PC-3 (cell line): ENCODE results near the gene TMC6.

DNA sequence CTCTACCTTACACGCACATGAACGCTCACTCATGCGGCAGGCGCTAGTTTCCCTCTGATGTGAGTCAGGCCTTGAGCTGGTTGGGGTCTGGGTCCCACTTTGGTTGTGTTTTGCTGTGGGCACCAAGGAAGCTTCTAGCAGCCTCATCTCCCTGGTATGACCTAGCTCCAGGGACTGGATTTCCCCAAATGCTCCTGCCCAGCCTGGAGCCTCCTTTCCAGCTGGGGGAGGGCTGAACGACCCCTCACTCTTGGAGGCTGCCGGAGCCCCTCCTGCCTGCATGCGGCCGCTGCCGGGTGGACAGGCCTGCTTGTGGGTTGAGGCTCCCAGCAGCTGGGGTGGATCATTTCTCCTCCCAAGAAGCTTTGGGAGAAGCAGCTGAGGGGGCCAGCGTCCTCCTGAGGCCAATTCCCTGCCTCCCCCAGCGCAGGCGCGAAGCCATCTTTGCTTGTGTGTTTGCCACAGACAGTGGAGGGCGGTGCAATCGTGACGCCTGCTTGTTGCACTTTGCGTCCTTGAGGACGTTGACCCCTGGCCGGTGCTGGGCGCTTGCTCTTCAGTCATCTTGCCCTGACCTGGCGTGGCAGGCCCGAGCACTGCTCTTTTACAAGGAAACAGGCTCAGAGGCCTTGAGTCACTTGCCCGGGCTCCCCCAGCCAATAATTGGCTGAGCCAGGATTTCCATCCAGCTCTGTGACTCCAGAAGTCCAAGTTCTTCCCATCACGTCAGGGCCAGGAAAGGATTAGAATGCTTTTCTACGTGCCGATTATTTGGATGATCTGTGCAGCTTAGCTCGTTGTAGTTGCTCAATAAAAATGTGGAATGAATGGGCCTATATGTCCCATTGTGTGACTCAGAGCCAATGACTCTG, 73.2 kb downstream of the SEPTIN9 start:
- RAMPAGE, long total RNA, result no peak

GRCh38 chr17:77366455-77367300, 85.4 kb downstream of the SEPTIN9 start:
- RAMPAGE, long total RNA, result no peak

DNA sequence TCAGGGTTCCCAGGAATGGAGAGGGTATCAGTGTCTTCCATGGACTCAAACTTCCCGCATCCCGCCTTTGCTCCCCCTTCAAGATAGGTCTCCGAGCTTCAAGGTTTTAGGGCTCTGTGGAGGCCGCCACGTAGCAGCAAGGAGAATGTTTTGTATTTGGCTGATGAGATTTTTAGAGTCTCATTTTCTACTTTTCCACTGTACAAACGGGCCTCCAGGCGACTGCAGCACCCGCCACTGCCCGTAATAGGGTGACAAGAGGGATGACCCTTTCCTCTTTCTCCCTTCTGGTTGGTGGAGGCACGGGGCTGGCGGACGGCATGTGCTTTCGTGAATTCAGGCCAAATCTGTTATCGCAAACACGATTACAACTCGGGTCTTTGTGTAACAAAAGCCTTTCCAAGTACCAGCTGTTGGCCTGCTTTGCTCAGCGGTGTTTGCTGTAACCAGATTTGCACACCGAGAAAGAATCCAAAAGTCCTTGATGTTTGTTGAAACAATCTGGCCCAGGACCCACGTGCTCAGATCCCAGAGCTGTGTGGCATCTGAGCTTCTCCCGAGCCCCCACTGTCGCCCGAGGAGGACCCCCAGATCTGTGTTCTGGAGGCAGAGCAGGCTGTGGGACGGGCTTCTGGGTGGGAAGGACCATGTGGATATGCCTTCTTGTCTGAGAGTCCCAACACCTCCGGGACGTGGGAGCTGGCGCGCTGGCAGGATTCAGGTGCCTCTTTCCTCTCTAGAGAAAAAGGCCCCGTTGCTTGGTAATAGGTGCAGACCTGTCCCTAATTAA, 95.9 kb downstream of the SEPTIN9 start:
- RAMPAGE, long total RNA, result no peak

DNA sequence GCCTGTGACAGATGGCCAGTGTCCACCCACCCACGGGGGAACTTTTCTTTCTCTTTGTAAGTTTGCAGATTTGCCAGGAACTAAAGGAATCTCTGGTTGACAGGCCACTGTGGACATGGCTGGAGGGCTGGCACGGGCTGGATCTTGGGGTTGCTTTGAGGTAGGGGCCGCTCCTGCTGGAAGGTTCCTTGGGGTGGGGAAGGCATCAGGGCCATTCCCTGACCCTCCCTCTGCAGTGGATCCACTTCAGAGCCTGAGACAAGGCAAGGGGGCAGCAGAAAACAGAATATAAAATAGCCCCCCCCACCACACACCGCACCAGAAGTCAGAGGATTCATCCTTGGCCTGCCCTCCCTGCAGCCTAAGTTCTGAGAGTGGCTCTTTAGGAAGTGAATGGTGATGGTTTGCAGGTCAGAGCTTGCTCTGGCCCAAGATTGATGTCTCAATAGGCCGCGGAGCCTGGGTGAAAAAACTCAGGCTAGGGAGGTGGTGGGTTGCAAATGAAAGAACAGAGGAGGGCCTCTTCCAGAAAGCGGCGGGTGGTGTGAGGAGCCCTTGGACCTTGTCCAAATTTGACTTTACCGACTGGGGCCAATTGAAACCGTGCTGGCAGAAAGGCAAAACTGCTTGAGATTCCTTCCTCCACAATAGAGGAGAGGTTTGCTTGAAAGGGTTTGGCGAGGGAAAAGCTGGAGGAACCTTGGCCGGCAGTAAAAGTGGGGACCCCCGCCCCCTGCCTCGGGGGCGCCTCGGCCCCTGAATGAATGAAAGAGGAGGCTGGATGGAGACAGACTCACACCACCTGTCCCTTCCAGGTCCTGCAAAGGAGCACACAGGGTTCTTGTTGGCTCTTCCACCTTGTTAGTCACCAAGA, 190.6 kb downstream of the SEPTIN9 start:
- RAMPAGE, long total RNA, result no peak

GRCh38 chr17:77472541-77473390, 191.5 kb downstream of the SEPTIN9 start:
- RAMPAGE, long total RNA, result no peak

DNA sequence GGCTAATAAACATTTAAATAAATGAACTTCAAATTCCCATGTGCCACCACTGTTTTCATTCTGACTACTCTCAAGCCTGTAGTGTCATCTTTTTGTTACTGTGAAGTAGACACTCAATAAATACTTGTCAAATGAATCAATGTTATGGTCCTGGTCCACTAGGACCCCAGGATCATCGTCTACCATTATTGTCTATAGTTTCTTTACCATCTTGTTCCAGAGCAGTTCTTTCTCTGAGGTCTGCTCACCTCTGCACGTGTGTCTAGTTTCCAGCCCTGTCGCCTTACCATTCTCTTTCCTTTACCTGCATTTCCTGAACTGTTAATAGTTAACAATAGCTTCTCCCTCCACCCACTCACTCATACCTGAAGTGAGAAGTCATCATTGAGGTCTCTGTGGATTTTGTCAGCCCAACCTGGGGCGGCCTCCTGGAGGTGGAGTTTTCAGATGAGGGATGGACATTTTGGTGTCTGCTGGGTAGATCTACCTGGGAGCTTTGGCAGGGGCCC, 192.5 kb downstream of the SEPTIN9 start:
- RAMPAGE, long total RNA, result no peak

- RAMPAGE, long total RNA, result no peak
Measured at GRCh38 chr17:77523635-77523960, 242.3 kb downstream of the SEPTIN9 start.

DNA sequence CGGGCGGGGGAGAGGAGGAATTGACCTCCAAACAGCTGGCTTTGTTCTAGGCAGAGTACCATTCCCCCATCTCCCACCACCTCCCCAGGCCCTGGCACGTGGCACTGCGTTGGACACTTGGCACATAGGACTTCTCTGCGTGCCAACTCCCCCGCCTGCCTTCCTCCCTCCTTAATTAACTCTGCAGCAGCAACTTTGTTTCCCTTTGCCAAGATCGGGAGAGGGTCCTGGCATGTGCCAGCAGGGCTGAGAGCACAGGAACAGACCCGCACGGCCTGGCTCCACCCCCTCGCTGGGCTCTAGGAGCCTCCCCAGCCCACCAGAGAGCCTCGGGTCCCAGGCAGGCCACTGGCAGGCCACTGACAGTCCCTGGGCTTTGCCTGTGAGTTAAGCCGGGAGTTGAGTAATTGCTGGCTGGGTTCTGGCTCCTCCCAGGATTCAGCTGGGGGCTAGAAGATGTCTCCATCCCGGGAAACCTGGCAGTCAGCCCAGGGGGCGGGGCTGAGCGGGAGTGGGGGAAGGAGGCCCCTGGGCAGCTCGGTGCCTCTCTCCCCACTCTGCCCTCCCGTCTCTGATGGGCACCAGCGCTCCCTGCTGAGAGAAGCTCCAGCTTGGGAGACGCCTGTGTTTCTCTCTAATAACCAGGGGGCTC, 224.0 kb upstream of the TNRC6C start:
- RAMPAGE, long total RNA, result no peak

- RAMPAGE, long total RNA, result no peak
Measured at GRCh38 chr17:77810443-77810912, 148.0 kb upstream of the TNRC6C start.

DNA sequence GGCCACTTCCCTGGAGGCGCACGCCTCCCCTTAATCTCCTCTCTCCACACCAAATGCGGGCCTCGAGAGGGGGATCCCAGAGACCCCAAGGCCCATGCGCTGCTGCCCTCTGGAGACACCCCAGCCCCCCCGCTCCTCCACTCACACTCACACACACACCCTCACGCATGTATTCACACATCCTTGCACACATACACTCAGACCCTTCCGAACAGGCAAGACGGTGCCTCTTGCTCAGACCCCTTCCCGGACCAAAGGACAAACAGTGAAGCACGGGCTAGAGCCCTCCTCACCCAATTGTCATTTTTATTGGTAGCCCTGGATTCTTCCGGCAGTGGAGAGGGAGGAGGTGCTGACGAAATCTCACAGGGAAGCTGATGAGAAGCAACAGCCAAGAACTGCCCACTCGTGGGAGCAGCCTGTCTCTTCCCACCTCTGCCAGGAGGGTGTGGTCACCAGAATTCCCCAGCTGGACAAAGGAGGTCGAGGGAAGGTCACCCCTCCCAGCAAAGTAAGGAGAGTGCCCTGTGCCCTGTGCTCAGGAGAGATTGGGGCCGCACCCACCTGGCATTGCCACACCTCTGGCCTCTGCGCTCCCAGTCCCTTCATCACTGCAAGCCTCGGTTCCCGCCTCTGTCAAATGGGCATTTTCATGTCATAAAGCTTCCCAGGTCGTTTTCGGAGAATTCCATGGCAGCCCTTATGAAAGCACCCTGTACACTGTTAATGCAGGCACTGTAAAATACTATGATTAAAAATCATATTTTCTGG, 135.9 kb upstream of the TNRC6C start:
- RAMPAGE, long total RNA, result no peak

GRCh38 chr17:77869482-77870282, 88.8 kb upstream of the TNRC6C start:
- RAMPAGE, long total RNA, result no peak

DNA sequence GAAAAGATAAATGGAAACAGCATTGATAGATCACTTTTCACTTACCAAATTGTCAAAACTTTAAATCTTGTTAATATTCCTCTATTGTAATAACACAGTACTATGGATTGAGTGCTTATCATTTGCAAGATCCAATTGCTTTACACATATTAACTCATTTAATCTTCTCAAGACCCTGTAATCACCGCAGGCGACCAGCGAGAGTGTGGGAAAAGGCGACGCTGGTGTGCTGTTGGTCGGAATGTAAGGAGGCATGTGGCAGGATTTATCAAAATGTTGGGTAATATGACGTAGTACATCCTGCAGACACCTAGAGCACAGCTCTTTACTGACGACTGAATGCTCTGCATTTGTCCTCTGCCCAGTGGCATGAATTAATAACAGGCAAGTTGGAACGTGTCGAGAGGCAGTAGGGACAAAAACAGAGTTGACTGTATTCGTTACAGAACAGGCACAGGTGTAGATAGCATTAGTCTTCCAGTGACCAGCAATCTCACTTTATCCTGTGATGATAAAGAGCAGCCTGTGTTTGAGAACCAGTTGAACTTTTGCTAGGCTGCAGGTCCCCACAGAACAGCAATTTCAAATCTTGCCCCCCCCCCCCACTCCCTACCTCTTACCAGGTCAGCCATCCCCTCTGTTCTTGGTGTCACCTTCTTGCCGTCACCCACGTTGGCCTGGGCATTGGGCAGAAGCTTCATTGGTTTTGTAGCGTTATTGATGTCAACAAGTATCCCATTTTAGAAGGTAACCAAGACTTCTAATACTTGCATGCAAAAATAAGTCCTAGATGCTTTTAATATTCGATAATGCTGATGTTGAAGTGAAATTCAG, 80.4 kb downstream of the TNRC6C start:
- RAMPAGE, long total RNA, result no peak

- RAMPAGE, long total RNA, result no peak
Measured at GRCh38 chr17:78040472-78041482, 82.3 kb downstream of the TNRC6C start.

DNA sequence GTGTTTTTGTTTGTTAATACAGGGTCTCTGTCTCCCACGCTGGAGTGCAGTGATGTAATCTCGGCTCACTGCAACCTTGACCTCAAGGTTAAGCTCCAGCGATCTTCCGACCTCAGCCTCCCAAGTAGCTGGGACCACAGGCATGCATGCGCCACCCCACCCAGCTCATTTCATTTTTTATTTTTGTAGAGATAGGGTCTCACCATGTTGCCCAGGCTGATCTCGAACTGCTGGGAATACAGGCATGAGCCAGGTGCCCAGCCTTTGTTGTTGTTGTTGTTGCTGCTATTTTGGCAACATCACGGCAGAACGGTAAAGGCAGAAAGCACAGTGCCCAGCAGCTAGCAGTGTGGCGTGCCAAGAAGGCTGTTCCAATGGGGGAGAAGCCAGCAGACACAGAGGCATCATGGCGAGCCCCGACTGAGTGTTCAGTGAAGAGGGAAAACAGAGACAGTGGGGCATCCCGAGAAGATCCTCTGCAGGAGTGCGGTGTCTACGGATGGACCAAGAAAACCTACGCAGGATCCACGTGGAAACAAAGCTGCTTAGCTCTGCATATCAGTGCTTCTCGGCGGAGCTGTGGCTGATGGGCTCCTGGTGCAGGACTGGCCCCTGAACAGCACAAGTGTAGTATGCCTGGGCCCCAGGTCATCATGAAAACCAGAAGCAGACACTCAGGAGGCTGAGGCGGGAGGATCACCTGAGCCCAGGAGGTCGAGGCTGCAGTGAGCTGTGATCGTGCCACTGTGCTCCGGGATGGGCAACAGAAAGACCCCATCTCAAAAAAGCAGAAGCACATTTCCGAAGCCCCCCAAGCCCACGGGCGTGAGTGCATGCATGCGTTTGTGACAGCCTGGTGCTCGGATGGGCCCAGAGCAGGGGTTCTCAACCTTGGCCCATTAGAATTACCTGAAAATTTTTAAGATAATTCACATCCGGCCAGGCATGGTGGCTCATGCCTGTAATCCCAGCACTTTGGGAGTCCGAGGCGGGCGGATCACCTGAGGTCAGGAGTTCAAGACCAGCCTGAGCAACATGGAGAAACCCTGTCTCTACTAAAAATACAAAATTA, 19.4 kb downstream of the TMC6 start:
- RAMPAGE, long total RNA, result no peak

DNA sequence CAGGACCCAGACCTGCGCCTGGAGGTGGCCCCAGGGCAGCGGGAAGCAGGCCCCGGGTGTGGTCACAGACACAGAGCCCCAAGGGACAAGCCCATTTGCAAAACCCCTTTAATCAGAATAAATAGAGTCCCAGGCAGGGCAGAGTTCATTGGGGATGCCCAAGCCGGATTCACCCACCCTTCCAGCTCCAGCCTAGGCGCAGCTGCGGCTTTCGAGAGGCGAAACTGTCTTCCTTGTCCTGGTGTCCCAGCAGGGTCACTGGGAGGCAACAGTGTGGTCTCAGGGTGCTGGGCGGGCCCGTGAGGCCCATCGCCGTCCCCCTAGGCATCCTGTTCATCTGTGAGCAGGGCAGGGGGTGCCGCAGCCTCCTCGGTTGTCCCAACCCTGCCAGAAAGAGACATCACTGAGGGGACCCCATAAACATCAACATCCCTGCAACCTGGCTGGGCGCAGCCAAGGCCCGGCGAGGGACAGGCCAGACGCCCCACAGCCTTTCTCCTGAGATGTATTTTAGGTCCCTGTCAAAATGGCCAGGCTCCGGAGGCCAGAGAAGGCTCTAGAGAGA, 15.6 kb downstream of the TMC6 start:
- RAMPAGE, long total RNA, result no peak

DNA sequence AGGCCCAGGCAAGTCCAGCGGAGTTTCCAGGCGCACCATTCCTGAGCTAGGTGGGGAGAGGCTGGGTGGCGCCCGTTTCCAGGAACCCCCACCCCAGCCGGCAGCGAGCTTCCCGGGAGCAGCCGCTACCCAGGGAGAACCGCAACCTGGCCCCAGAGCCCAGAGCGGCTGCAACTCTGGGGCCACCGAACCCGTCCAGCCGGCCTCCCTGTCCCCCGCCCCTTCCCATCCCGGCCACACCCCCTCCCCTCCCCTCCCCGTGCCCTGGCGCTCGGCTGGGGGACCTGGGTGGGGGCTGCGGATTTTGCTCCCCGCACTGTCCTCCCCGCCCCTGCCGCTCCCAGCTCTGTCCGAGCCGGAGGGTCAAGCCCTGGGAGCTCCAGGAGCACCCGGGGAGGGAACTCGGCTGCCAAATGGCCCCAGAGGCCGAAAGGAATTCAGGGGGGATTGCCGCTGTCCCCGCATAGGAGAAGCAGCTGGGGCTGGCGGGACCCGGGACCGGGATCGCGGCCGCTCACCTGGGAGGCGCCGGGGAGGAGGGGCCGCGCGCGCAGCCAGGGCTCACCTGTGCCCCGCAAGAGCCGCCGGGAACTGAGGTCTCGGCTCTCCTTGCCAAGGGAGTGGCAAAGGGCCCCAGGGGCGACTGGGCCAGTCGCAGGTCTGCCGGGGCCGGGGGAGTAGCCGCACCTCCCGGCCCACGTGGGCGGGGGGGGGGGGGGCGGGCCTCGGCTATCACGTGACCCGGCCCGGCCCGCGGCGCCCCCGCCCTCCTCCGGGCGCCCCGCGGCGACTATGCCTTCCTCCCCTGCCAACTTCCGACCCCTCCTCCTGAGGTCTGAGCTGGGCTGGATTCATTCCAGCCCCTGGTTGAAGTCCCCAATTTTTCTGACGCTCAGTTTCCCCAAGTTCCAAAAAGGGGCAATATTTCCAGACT, at the start of gene TMC6:
TMC6 (minus strand) TSS at position 662 of the 934 bp plus-strand sequence.
- RAMPAGE, long total RNA, result no peak

- RAMPAGE, long total RNA, result no peak
Measured at GRCh38 chr17:78141757-78142887, 4.1 kb upstream of the C17orf99 start.

DNA sequence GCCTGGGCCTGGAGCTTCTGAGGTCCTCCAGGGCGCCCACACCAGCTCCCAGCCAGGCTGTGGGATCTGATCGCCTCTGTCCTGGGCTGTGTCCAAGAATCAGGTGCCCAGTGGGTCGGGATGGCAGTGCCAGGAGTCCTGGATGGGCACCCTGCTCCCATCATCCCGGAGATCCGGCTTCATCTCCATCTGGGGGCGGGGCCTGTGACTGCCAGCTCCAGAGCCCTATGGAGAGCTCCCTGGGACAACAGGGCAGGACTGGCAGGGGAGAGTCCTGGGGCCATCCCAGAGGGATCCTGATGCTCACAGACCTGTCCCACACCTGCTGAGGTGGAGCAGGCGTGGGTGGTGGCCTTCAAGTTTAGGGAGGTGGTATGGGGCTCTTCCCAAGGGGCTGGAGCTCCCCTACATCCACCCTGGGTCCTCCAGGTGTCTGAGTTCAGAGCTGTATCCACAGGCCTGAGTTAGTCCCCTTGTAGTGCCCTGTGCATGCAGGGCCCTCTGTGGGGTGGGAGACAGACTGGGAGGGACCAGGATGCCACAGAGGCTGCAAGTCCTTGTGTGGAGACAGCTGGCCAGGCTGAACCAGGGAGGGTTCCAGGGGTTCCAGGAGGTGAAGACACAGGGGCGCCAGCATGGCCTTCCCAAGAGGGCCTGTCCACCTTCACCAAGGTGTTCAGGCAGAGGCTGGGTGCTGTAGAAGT, 1.1 kb downstream of the SYNGR2 start:
- RAMPAGE, long total RNA, result no peak

- RAMPAGE, long total RNA, result no peak
Measured at GRCh38 chr17:78172547-78173061, 4.2 kb downstream of the SYNGR2 start.

DNA sequence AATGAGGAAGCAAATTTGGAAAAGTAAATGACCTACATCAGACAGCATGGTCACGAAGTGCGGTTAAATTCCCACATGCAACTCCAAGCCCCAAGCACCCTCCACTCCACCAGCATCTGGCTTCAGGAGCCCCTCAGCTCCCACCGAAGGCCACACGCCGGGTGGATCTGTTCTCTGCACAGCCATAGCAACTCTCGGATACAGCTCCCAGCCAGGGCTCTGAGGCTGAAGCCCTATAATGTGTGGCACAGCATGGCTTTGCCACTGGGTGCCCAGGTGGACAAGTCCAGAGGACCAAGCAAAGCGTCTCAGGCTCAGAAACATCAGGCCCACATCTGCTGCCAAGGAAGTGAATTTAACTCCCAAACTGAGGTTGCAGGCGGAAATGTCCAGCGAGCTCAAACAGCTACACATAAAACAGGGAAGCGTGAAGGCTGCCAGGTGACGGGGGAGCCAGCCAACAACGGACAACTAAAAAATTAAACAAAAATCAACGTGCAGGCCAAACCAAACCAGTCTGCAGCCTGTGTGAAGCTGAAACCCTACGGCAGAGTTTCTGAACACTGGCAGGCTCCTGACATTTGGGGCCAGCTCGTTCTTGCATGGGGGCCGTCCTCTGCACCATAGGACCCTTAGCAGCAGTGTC, 2.6 kb downstream of the TK1 start:
- RAMPAGE, long total RNA, result no peak